Vagina (tissue), 1 donor: ENCODE results near the genes EPHB1 and CLDN18.

DNA sequence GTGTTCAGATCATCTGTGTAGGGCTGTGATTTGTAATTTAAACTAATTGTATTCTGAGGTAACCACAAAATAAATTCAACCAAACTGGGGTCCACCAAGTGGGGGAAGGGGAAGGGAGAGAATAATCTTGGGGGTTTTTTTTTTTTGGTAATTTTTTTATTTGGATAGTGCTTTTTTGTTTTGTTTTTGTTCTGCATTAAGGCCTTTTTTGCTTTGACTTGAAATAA lies 15.1 kb downstream of the CDV3 start:
- PRO-cap: no peak
- RAMPAGE, long total RNA: no peak

DNA sequence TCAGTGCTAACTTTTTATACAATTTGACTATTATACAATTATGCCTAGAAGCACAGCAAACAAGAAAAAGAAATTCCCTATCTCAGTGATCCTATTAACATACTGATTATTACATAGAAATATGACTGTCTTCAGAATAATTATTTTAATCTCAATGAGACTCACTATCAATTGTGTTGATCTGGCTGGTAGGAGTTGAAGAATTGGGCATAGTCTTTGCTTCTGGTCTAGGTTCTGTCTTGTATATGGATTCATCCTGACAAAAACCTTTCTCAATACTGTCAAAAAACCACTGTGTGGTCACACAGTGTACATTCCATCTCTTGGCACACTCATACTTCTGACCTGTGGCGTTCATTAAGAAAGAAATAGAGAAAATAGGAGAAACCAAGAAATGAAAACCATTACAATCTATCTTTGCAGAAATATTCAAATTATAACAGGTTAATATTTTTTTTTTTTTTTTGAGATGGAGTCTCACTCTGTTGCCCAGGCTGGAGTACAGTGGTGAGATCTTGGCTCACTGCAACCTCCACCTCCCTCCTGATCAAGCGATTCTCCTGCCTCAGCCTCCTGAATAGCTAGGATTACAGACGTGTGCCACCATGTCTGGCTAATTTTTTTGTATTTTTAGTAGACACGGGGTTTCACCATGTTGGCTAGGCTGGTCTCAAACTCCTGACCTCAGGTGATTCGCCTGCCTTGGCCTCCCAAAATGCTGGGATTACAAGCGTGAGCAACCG lies 8.4 kb downstream of the TOPBP1 start:
- PRO-cap: no peak
- RAMPAGE, long total RNA: no peak

- PRO-cap: no peak
- RAMPAGE, long total RNA: start-site peak on the minus strand at chr3:133655342-133655377, 18 reads
Measured at GRCh38 chr3:133655034-133655729, 6.6 kb downstream of the TOPBP1 start.

GRCh38 chr3:133663834-133664168 lies 2.1 kb upstream of the TOPBP1 start:
- PRO-cap: no peak
- RAMPAGE, long total RNA: no peak

GRCh38 chr3:133758999-133759552 lies 12.9 kb downstream of the TF start:
- PRO-cap: no peak
- RAMPAGE, long total RNA: no peak

GRCh38 chr3:133824298-133824933 lies 18.8 kb downstream of the SRPRB start:
- PRO-cap: no peak
- RAMPAGE, long total RNA: no peak

- PRO-cap: no peak
- RAMPAGE, long total RNA: start-site peak on the minus strand at chr3:134027650-134027695, 6 reads
Measured at GRCh38 chr3:134027376-134028117, 2.2 kb downstream of the SLCO2A1 start.

- PRO-cap: no peak
- RAMPAGE, long total RNA: start-site peak on the minus strand at chr3:134175695-134175705, 38 reads
Measured at GRCh38 chr3:134175474-134175855, 75.2 kb downstream of the RYK start.

GRCh38 chr3:134243156-134244008 lies 7.3 kb downstream of the RYK start:
- PRO-cap: no peak
- RAMPAGE, long total RNA: start-site peak on the minus strand at chr3:134243640-134244166, 12 reads

- PRO-cap: no peak
- RAMPAGE, long total RNA: no peak
Measured at GRCh38 chr3:134328103-134328563, 46.1 kb downstream of the AMOTL2 start.

- PRO-cap: no peak
- RAMPAGE, long total RNA: start-site peak on the minus strand at chr3:134361579-134361640, 90 reads
Measured at GRCh38 chr3:134361439-134361871, 12.8 kb downstream of the AMOTL2 start.

DNA sequence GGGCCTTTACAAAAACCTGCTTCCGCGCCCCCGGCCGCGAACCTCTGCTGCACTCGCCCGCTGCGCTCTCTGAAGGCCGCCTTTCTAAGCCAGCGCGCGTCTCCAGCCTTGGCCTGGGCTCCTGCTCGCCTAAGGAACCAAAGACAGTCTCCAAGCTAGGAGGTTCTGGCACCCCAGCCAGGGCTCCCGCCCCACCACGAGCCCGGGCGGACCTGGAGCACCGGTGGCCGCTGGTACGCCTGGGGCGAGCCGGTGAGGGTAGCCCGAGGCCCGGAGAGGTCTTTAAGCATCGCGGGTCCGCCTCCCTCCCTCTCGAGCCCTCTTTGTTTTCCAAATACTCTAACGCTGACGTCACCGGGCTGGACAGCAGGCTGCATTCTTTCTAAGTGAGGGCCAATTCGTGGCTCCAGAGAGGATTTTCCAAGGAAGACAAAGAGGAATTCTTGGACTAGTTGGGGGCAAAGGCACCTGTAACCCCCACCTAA lies 731 bp downstream of the AMOTL2 start:
- PRO-cap: bidirectional peak, plus-strand start at position 409 of the sequence, minus-strand start at position 308 of the sequence
- RAMPAGE, long total RNA: no peak

DNA sequence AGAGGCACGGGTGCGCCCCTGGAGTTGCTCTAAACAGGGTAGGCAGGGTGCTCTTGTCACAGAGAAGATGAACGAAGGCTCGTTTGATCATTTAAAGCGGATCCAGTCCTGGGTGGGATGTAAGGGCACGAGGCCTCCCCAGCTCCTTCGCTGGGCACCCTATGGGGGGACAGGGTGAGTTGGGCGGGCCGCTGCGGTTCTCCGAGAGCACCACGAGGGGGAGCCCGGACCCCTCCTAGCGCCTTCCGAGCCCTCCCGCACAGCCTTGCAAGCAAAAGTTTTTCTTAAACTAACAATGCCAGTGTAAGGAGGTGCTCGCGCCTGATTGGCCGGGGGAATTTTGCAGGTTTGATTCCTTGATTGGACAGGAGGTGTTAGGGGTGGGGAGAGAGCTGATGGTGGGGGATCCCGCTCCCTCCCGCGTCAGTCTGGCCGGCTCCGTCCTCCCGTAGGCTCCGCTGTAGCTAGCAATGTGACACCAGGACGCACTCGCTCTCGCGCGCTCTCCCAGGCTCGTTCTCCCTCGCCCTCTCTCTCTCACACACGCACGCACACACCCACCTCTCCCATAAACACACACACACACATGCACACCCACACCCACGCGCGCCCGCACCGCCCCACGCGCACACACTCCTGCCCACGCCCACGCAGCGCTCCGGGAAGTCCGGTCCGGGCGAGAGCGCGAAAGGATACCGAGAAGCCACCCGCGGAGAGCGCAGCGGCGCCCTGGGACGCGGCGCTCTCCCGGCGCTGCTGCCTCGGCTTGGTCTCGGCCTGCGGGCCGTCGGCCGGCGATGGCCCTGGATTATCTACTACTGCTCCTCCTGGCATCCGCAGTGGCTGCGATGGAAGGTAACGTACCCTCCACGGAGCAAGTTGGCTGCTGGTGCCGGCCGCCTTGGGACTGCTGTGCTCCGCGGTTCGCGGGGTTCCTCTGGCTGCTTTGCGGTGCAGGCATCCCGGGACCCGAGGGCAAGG lies at the start of gene EPHB1:
EPHB1 (plus strand) TSS at position 426 of the 981 bp plus-strand sequence.
- PRO-cap: bidirectional peak, plus-strand start at position 426 of the sequence, minus-strand start at position 258 of the sequence; unidirectional peak, plus-strand start at position 664 of the sequence
- RAMPAGE, long total RNA: start-site peak on the plus strand centred at position 743 of the sequence, 136 bp wide, 7 reads

DNA sequence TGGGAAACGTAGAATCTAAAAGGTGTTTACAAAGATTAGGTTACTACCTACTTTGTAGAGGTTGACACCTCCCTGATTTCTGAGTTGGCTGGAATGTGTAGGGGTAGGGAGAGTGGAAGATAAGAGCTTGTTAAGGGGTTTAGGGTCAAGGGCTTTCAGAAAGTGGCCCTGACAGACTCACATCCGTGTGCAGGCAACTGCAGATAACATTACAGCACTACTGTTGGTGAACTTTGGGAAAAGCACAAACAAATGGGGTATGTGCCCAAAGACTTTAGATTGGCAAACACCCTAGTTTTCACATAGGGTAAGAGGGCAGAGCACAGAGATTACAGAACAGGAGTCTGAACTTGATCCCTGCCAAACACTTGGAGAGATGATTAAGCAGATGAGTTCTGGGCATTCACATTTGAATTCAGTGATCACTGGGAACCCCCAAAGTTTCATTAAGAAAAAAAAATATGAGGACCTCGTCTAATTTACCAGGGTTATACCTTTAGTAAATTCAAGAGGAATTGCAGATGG lies 375.7 kb downstream of the EPHB1 start:
- PRO-cap: no peak
- RAMPAGE, long total RNA: no peak

GRCh38 chr3:135908178-135908652 lies 57.3 kb upstream of the PPP2R3A start:
- PRO-cap: no peak
- RAMPAGE, long total RNA: no peak

GRCh38 chr3:136144931-136146090 lies 50.8 kb downstream of the MSL2 start:
- PRO-cap: no peak
- RAMPAGE, long total RNA: no peak

DNA sequence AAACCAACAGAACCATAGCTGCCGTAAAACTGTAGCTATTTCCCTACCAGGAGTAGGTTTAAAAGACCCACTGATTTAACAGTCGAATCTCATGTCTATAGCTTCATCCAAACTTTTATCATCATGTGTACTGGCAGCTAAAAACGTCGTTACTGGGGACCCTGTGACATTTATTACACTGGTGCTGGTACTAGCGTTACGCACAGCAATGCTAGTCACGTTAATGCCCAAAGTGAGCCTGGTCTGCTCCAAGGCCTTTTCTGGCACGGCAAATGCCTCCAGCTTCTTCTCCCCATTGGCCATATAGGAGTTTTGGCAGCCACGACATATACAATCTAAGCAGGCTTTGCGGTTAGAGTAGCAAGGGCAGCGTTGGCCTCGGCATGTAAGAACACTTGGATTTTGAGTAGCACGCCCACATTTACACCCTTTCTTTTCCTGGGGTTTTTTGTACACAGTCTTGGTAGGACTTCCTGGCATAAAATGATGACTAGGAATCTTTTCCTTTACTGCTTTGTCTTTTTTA lies 45.0 kb downstream of the MSL2 start:
- PRO-cap: no peak
- RAMPAGE, long total RNA: no peak

GRCh38 chr3:136191999-136192589 lies 4.0 kb downstream of the MSL2 start:
- PRO-cap: no peak
- RAMPAGE, long total RNA: no peak

- PRO-cap: no peak
- RAMPAGE, long total RNA: start-site peak on the minus strand at chr3:136434898-136435137, 21 reads
Measured at GRCh38 chr3:136434796-136435183, 184.7 kb downstream of the PCCB start.

DNA sequence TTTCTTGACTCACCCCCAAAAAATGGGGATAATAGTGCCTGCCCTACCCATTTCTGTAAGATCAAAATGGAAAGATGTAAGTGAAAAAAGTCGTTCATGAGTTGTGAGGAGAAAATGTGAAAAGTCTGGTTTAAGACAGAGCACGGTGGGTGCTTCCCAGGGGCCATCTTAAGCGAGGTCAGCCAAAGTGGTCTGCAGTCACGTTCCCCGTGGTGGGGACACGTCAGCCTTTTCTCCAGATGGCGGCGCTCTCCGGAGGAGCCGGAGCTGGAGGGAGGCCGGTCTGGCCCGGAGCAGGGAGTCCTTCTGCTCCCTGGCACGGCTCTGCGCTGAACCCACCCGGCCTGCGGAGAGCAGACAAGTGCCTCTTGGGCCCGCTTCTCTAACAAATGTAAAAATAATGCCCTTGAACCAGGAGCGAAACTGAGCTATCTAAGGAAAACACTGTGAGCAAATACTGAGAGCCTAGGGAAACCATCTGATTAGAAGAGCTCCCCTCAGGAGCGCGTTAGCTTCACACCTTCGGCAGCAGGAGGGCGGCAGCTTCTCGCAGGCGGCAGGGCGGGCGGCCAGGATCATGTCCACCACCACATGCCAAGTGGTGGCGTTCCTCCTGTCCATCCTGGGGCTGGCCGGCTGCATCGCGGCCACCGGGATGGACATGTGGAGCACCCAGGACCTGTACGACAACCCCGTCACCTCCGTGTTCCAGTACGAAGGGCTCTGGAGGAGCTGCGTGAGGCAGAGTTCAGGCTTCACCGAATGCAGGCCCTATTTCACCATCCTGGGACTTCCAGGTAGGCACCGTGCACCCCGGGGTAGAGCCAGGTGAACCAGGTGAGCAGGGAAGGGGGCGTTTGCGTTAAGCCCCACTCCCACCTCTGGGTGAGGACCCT lies at the start of gene CLDN18:
CLDN18 (plus strand) TSS at position 517 of the 896 bp plus-strand sequence.
- PRO-cap: no peak
- RAMPAGE, long total RNA: no peak